ENCODE results near the genes WDR48 and TTC21A.

- PRO-cap, 2 experiments: peak in 2 of 2 experiments; most common plus-strand start chr3:38455227 (in 1); most common minus-strand start chr3:38455452 (in 2)
Observed at GRCh38 chr3:38455019-38455489, 1.4 kb downstream of the ACVR2B start.

DNA sequence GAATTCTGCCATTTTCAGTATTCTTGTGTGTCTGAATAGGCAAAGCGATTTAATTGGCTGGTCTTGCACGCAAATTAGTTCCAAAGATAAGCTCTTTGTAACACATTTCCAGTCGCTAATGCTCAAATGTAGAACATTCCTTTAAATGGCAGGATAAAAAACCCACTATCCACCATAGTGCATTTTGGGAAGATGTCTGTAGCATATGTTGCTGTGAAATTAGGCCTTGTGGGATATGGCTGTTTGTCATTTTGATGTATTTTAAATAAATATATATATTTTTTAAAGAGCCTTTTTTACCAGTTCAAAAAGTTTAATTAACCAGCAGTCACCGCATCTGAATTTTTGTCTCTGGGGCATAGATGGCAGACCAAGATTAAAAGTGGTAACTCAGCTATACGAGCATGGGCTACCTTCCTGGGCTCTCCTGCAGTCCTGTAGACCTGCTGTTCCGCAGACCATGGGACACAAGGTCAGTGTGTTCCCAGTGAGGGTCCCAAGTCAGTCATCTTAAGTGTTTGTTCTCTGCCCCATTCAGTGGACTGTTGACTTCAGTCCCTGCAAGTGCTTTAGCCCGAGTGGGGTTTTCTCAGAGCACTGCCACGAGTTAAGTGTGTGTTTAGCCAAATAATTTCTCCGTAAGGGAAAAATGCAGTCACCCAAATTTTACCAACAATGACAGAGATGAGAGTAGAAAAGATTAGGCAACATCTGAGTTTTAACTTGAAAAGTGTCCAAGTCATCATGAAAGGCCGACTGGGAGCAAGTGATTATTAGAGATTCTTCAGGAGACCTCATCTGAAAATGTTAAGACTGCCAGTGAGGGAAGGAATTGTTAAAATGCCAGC, 5.0 kb upstream of the EXOG start:
- PRO-cap, 2 experiments: no peak in any of the 2 experiments

DNA sequence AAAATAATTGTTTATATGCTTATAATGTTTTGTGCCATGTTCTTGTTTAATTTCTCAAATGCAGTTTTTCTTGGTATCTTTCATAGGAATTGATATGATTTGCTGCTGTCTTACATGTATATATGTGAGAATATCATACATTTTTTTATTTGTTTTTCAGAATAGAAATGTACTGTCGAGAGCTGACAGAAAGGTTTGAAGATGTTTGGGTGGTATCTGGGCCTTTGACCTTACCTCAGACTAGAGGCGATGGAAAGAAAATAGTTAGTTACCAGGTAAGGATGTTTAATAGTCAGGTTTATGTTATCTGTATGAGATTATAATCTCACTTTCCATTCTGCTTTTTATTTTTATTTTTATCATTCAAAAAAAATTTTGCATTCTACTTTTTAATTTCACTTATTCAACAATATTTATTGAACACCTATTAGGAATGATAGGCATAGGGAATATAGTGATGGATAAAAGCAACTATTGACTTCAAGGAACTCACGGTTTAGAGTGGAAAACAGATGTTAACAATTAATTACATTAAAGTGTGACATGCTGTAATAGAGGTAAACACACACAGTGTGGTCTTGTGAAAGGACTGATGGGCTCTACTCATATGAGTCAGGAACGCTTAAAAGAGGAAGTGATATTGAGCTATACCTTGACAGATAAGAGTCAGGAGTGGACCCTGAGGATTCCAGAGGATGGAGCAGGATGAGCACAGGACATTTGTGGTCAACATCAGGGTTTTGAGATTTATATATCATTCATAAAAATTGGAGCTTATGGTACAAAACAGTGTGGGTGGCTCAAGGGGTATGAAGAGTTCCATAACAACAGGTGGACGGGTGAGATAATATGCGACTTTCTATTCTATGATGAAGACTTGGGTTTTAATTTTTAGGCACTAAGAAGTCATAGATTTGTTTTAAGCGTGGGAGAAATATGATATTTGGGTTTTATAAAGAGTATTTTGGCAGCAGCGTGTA, 10.8 kb downstream of the EXOG start:
- PRO-cap, 2 experiments: no peak in any of the 2 experiments

- PRO-cap, 2 experiments: no peak in any of the 2 experiments
Observed at GRCh38 chr3:38615871-38616864, 33.3 kb downstream of the SCN5A start.

DNA sequence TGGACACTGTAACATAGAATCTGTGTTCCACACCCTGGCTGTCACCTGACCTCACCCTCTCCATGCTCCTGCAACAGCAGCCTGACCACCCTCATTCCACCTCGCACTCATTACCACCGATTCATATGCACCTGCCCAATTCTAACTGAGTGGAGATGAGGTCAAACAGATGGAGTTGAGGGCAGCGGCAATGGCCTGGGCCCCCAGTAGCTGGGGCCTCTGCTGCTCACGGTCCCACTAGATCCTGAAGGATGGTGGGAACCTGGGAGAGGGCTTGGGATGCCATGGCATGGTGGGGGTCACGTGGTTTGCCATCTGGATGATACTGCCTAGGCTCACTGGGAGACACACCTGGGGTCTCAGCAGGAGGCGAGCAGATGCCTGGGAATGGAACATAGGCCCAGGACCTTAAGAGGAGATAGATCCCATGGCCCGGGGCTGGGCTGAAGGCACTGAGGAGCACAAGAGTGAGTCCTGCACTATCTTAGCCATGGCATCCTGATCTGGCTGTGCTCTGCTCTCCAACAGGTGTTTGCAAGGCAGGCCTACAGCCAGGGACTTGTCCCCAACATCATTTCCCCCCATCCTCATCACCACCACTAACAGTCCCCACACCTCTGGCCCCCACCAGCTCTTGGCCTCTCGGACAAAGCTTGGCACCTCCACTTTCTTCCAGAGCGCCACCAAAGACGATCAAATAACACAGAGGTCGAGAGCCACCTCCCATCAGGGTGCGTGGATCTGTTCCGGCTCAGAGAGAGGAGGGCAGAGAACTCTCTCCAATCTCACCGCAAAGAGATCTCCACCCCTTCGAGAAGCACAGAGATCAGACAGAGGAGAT, 1.2 kb downstream of the SCN5A start:
- PRO-cap, 2 experiments: no peak in any of the 2 experiments

GRCh38 chr3:39051581-39052648, at the start of gene WDR48:
WDR48 (plus strand) TSS chr3:39052016.
- PRO-cap, 2 experiments: peak in 2 of 2 experiments; most common plus-strand start chr3:39052045 (in 2); most common minus-strand start chr3:39051941 (in 2)

- PRO-cap, 2 experiments: no peak in any of the 2 experiments
Observed at GRCh38 chr3:39094617-39095158, 12.7 kb downstream of the GORASP1 start.

- PRO-cap, 2 experiments: no peak in any of the 2 experiments
Observed at GRCh38 chr3:39095175-39096174, 12.0 kb downstream of the GORASP1 start.

- PRO-cap, 2 experiments: no peak in any of the 2 experiments
Observed at GRCh38 chr3:39100247-39100912, 7.0 kb downstream of the GORASP1 start.

GRCh38 chr3:39107510-39108292, at the start of gene TTC21A:
TTC21A (plus strand) TSS chr3:39107680.
- PRO-cap, 2 experiments: peak in 2 of 2 experiments; most common plus-strand start chr3:39107741 (in 1); most common minus-strand start chr3:39107600 (in 2)

DNA sequence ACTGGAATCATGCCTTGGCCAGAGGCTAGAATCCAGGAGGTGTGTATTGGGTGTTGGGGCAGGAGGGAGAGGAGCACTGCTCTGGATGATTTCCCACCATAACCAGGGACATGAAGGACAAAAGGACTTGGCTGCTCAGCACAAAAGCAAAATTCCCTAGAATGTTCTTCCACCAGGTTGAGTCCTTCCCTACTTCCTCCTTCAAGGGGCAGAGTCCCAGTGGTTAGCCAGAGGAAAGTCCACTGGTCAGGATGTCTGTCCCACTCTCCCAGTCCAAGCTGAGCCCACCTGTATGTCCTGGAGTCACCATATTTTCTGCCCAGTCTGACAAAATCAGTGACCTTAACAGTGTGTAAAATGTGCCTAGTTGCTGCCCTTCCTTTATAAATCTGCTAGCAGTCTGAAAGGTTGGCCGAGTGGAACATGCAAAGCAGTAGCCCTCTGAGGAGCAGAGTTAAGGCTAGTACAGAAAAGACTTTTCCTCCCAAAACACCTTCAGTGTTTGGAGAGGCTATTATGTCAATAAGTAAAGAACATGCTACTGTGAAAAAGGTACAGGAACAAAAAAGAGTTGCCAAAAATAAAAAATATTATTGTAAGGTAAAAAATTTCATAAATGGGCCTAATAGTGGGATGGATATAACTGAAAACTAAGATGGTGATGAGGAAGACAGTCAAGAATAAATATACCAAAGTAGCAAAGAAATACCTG, 15.3 kb downstream of the TTC21A start:
- PRO-cap, 2 experiments: no peak in any of the 2 experiments

DNA sequence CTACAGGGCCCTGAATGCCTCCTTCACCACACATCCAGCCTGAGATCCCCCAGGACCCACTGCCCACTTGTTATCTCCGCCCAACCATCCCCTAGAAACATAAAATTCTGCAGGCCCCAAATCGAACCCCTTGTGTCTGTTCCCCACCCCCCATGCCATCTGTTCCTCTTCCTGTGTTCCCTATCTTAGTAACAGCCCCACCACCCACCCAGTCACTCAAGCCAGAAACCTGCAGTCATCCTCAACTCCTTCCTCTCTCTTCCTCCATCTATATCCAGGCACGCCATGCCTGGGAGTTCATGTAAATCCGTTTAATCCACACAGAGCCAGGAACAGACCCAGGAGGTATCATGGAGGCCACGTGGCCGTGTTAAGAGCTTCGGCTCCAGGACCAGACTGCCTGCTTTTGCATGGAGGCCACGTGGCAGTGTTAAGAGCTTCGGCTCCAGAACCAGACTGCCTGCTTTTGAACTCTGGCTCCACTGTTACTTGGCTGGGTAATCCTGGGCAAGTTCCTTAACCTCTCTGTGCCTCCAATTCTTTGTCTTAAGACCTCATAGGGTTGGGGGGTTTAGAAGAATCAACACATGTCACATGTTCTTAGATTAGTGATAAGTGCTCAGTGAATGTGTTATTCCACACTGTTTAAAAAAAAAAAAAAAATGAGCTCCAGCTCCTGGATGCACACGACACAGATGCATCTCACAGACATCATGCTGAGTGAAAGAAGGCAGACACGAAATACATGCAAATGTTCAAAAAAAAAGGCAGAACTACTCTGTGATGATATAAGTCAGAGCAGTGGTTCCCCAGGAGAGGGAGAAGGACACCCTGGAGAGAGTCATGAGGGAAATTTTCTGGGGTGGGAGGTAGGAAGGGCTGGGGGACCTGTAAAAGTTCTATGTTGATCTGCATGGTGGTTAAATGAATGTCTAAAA, 4.7 kb downstream of the CSRNP1 start:
- PRO-cap, 2 experiments: no peak in any of the 2 experiments

DNA sequence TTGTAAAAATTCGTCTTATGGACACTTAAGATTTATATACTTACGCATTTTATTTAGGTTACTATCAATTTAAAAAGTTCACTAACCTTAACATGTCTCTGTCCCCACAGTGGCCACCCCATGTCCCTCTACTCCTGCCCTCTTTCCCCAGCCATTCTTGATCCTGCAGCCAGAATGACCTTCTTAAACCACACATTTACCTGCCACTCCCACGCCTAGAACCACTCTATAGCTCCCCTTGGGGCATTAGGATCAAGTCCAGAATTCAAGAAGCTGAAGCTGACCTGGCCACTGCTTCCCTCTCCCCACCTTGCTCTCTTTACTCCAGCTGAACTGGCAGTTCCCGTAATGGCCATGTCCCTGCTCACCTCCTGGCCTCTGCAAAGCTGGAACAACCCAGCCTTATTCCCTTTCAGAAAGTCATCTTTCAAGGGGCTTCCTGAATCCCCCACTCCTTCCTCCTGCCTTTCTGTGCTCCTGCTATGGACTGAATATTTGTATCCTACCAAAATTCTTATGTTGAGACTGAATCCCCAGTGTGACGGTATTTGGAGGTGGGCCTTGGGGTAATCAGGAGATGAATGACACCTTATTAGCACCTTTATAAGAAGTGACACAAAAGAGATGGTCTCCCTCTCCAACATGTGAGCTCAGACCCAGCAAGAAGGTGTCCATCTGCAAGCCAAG, 3.8 kb downstream of the CSRNP1 start:
- PRO-cap, 2 experiments: no peak in any of the 2 experiments

DNA sequence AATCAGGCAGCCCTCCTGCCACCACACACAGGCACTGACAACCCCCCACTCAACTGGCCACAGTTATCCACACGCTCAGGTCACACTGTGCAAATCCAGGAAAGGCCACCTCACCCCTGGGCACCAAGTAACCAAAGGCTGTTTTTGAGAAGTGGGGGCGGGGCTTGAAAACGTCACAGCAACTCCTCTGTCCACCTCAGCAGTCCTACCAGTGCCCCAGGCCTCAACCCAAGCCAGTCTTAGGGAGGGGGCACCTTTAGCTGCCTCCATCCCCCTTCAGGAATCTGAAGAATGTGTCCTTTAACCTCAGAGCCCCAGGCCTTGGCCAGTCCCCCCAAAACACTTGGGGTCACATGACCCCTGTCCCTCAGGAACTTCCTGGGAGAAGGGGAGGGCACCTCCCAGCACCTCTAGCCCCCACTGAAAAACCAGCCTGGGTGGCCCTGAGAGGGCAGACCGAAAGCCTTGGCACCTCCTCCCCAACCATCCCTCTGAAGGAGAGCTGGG, 2.0 kb downstream of the CSRNP1 start:
- PRO-cap, 2 experiments: peak in 2 of 2 experiments; most common plus-strand start position 199 of the sequence (in 1); most common minus-strand start position 36 of the sequence (in 1)

GRCh38 chr3:39177136-39178395, 14.8 kb downstream of the XIRP1 start:
- PRO-cap, 2 experiments: peak in 2 of 2 experiments; most common plus-strand start chr3:39177781 (in 1); most common minus-strand start chr3:39177802 (in 2)

DNA sequence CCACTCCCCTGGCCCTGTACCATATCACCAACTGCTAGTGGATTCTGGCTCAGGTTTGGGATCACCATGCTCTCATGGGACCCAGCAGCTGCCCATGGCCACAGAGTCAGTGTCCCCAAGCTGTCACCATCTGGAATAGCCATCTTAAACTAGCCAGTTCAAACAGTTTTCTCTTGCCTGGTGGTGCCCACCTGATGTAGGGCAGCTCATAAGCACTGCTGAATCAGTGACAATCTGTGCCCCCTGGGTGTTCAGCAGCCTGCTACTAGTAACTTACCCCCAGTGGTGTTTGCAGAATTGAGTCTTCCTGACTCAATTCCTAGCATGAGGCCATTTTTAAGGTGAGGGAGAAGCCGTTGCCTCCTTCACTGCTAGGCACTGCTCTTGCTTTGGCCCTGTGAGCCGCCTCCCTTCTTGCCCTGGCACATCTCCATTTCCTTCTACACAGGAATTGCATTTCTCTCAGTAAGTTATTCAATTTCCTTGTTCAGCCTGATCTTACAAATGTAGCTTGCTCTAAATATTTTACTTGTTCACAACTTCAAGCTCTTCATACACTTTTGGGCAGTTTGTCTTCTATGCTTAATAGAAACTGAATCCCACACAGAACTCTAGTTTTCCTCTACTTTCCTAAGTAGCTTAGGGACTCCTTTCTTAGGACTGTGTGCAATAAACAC, 8.0 kb downstream of the RPSA start:
- PRO-cap, 2 experiments: no peak in any of the 2 experiments

DNA sequence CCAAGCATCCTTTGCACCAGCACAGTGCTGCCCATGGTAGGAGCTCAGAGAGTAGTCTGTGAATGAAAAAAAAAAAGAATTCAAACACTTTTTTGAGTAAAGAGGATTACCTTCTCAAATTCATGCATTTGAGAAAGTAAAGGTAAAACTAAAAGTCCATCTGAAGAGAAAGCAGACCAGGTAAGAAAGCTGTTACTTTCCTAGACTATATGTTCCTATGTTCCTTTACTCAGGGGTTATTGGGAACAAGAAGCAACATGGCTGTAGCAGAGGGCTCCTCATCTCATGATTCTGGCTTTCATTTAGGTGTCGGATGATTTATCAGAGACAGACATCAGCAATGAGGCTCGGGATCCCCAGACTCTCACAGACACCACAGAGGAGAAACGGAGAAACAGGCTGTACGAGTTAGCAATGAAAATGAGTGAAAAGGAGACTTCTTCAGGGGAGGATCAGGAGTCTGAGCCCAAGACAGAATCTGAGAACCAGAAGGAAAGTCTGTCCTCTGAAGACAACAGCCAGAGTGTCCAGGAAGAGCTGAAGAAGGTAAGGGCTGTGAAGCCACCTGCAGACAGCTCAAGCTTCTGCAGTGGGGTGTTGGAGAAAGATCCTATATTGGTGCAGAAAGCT, 99.8 kb upstream of the EIF1B start:
- PRO-cap, 2 experiments: no peak in any of the 2 experiments

DNA sequence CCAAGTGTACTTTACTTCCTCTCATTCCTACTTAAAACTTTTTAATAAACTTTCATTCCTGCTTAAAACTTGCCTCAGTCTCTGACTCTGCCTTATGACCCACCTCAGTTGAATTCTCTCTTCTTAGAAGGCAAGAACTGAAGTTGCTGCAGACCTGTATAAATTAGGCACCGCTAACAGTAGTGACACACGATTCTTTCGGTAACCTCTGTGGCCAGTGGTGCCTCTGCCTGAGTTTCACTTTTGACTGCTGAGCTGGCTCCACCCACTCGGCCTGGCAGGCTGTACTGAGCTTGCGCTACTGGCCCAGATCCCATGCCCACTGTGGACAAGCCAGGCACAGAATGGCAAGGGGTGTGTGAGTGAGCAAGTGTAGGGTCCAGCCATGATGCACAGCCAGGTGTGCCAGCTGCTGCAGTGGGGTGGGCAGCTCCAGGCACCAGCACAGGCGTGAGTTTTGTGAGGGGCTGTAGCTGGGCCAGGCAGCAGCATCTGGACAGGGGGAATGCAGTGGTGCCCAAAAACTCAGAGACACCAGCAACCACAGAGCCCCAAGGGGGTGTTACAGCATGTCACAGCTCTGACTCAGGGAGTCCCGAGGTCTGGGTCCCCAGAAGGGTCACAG, 19.1 kb upstream of the EIF1B start:
- PRO-cap, 2 experiments: no peak in any of the 2 experiments

- PRO-cap, 2 experiments: no peak in any of the 2 experiments
Observed at GRCh38 chr3:40464231-40464879, 7.2 kb downstream of the RPL14 start.

- PRO-cap, 2 experiments: no peak in any of the 2 experiments
Observed at GRCh38 chr3:40532051-40532833, 7.5 kb downstream of the ZNF621 start.

Data from Metastatic Liver Carcinoma in the Lung (tissue), 2 donors.